Lower leg skin (tissue), 2 donors: ENCODE measurements around a stretch of chr19.

DNA sequence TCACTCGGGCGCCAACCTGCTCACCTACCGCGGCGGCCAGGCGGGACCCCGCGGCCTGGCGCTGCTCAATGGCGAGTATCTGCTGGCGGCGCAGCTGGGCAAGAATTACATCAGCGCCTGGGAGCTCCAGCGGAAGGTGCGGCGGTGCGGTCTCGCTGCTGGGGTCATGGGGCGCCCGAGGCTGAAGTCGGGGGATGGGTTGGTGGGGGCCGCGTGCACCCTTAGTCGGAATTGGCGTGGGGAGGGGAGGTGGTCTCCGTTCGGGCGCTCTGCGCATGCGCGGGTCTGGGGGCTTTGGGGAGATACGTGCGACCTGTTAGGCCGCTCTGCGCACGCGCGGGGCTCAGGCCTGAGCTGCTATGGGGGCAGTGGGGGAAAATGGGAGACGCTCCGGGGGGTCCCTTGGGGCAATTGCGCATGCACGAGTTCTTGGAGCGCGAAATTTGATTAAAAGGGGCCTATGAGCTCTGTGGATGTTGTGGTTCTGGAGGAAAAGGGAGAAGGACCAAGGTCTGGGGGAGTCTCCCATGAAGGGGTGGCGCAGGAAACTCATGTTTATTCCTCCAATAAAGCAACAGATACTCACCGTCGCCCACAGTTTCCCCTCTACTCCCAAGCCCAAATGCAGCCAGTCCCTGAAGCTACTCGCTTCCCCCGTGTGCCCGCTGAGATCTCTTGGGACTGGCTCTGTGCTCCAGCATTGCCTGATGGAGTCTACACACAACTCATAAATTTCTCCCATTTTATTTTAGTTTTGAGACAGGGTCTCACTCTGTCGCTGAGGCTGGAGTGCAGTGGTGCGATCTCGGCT lies 488 bp downstream of the WDR18 start:
- PRO-cap: no peak
- RAMPAGE, long total RNA, 2 experiments: no peak in any of the 2 experiments

DNA sequence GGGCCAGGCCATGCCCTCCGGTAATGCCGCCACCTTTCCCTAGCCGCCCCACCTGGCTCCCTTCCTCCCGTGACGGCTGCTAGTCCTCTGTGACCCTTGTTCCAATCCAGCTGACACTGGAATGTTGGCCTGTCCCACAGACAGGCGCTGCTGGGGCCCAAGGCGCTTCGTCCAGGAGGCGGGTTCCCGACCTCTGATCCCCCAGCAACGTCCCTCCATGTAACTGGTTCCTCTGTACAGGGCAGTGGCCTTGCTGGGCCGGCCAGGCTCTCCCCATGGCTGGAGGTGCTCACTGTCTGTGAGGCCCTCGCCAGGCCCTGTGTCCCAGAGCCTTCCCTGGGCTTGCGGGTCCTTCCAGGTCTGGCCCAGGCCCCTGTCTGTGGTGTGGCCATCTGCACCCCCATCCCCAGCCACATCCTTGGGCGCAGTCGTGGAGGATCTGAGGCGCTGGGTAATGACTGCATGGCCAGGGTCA lies 6.8 kb upstream of the GRIN3B start:
- PRO-cap: no peak
- RAMPAGE, long total RNA, 2 experiments: no peak in any of the 2 experiments

- PRO-cap: no peak
- RAMPAGE, long total RNA, 2 experiments: no peak in any of the 2 experiments
These were observed 5.4 kb downstream of the ABCA7 start for GRCh38 chr19:1045403-1045671.

DNA sequence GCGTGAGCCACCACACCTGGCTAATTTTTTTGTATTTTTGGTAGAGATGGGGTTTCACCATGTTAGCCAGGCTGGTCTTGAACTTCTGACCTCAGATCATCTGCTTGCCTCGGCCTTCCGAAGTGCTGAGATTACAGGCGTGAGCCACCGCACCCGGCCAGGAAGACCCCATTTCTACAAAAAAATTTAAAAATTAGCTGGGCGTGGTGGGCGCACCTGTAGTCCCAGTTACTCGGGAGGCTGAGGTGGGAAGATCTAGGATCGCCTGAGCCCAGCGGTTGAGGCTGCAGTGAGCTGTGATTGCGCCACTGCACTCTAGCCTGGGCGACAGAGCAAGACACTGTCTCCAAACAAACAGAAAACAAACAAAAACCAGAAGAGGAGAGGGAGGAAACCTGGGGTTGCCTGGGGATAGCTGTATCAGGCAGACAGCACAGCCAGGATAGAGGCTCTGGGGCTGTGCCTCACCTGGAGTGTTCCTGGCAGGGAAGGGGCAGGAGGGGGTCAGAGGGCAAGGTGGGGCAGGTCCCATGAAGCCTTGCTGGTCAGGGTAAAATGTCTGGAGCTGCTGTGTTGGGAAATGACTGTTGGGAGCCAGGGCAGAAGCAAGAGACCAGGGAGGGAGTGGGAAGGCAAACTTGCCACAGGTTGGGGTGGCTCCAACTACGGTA lies 2.6 kb upstream of the POLR2E start:
- PRO-cap: no peak
- RAMPAGE, long total RNA, 2 experiments: no peak in any of the 2 experiments

- PRO-cap: bidirectional peak, plus-strand start at chr19:1104650, minus-strand start at chr19:1104578
- RAMPAGE, long total RNA, 2 experiments: no peak in any of the 2 experiments
These were observed 769 bp downstream of the GPX4 start for GRCh38 chr19:1104214-1105312.

GRCh38 chr19:1110116-1110367 lies 6.2 kb downstream of the GPX4 start:
- PRO-cap: no peak
- RAMPAGE, long total RNA, 2 experiments: no peak in any of the 2 experiments

DNA sequence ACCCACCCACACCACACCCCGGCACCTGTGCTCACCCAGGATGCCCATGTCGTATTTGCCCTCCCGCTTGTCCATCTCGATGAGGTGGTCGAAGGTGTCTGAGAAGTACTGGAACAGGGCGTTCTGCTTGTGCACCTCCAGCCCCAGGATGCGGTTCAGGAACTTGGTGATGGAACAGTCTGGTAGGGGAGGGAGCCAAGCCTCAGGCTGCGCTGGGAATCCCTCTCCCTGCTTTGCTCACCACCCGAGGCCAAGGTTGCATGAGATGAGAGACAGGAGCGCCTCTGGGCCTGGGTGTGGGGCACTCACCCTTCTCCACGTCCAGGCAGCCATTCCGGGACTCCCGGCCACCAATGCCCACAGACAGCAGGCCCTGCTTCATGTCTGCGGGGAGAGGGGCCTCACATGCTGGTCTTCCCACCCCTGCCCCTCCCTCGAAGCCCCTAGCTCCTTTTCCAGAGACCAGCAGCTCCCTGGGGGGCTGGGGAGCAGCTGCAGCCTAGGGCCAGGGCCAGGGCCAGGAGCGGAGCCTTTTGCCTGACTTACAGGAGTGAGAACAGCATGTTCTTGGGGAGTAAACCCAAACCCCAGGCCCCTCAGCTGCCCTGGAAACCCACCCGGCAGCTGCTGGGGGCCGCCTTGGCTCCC lies 7.0 kb downstream of the GPX4 start:
- PRO-cap: no peak
- RAMPAGE, long total RNA, 2 experiments: no peak in any of the 2 experiments

- PRO-cap: no peak
- RAMPAGE, long total RNA, 2 experiments: no peak in any of the 2 experiments
These were observed 18.8 kb downstream of the GPX4 start for GRCh38 chr19:1122508-1123094.

GRCh38 chr19:1171674-1172667 lies 2.1 kb downstream of the SBNO2 start:
- PRO-cap: no peak
- RAMPAGE, long total RNA, 2 experiments: start-site peak on the minus strand in 1 of 2 experiments, at chr19:1171691-1171935 at its widest, 5 reads per replicate

GRCh38 chr19:1208825-1209267 lies 3.3 kb downstream of the STK11 start:
- PRO-cap: no peak
- RAMPAGE, long total RNA, 2 experiments: no peak in any of the 2 experiments

DNA sequence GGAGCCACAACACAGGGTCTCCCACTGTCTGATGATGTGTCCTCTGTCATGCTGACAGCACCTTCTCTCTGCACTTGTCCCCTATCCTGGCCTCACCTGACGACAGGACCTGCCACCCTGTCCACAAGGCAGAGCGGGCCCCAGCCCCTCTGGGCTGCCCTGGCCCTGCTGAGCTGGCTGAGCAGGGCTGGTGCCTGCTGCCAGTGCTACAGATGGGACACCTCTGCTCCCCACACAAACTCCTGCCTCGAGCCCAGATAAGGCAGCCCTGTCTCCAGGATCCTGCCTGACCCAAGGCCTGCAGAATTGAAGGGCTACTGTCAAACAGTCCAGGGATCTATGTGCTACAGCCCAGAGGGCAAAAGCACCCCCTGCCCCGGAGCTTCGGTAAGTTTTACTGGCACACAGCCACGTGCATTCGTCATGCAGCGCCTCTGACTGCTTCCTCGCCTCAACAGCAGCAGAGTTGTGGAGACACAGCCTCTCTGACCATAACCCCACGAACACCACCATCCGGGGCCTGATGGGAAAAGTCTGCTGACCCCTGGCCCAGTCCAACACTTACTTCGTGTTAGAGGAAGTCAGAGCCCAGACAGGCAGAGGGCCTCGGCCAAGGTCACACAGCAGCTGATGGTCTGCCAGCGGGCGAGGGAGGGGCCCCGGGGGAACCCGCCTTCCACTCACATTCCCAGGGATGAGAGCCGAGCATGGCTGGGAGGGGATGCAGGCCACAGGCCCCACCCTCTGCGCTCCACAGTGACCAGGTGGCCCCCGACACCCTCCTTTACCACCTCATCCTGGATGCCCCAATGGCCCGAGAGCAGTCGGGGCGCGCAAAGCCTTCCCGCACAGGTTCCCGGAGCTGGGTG lies 5.2 kb downstream of the CBARP start:
- PRO-cap: no peak
- RAMPAGE, long total RNA, 2 experiments: no peak in any of the 2 experiments

- PRO-cap: unidirectional peak, plus-strand start at chr19:1236457
- RAMPAGE, long total RNA, 2 experiments: no peak in any of the 2 experiments
These were observed 1.7 kb downstream of the CBARP start for GRCh38 chr19:1235958-1236586.

GRCh38 chr19:1271809-1272803 lies 3.0 kb downstream of the CIRBP start:
- PRO-cap: no peak
- RAMPAGE, long total RNA, 2 experiments: no peak in any of the 2 experiments

- PRO-cap: no peak
- RAMPAGE, long total RNA, 2 experiments: no peak in any of the 2 experiments
These were observed 953 bp downstream of the EFNA2 start for GRCh38 chr19:1286470-1287181.

- PRO-cap: no peak
- RAMPAGE, long total RNA, 2 experiments: no peak in any of the 2 experiments
These were observed 21.4 kb downstream of the EFNA2 start for GRCh38 chr19:1307196-1307390.

GRCh38 chr19:1376444-1377404 lies 7.0 kb upstream of the NDUFS7 start:
- PRO-cap: no peak
- RAMPAGE, long total RNA, 2 experiments: no peak in any of the 2 experiments

DNA sequence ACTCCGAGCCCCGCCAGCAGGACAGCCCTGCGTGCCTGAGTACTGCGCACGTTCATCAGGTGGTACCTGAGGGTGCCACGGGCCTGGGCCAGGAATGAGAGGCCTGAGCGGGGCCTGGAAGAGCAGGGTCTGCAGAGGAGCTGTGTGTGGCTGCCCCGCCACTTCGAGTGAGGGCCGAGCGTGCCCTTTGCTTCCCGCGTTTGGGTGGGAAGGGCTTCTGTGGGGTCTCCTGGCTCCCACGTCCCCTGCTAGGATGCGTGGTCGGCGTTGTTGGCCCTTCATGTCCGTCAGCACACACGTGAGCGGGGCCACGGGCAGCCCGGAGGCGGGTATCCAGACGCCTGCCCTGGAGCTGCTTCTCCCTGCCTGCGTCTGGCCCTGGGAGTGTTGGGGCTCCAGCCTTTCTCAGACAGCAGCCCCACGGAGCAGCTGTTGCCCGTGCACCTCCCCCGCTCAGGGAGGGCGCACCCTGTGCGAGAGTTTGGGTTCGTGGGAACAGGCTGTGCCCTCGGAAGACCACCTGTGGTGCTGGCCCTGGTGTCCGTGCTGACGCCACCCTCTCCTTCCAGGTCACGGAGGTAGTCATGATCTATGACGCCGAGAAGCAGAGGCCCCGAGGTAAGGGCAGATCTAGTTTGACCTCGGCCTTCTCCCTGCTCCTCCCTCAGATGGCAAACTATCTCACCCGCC lies 14.5 kb downstream of the DAZAP1 start:
- PRO-cap: no peak
- RAMPAGE, long total RNA, 2 experiments: no peak in any of the 2 experiments

DNA sequence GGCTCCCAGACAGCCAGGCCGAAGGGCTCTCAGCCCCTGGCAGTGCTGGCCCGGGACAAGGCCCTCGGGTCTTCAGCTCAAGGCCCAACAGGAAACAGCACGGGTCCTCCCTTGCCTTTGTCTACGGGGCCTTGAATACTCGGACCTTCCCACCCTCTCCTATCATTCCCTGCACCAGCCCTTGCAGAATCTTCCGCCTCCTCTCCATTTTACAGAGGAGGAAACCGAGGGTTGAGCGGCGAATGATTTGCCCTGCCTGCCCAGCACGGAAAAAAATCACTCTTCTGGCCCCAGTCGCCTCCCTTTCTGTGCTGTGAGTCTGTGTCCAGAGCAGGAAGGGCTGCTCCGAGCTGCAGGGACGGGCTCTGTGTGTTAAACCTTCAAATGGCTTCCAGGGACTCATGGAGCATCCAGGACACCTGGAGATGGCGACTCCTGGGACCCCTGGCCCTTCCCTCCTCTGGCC lies 931 bp upstream of the APC2 start:
- PRO-cap: no peak
- RAMPAGE, long total RNA, 2 experiments: no peak in any of the 2 experiments

GRCh38 chr19:1451867-1452441 lies 2.0 kb downstream of the APC2 start:
- PRO-cap: no peak
- RAMPAGE, long total RNA, 2 experiments: no peak in any of the 2 experiments

GRCh38 chr19:1547376-1547757 lies 20.8 kb downstream of the MEX3D start:
- PRO-cap: no peak
- RAMPAGE, long total RNA, 2 experiments: no peak in any of the 2 experiments